Anterior vena cava (tissue), 1 donor: ENCODE data around the gene ST8SIA2.

- PRO-cap, result no peak
Measured at GRCh38 chr15:92393349-92394352, at the start of gene ST8SIA2. Gene ST8SIA2, plus strand, starts transcription at chr15:92393881.

- PRO-cap, result no peak
Measured at GRCh38 chr15:92615119-92615702, 40.4 kb downstream of the FAM174B start.

DNA sequence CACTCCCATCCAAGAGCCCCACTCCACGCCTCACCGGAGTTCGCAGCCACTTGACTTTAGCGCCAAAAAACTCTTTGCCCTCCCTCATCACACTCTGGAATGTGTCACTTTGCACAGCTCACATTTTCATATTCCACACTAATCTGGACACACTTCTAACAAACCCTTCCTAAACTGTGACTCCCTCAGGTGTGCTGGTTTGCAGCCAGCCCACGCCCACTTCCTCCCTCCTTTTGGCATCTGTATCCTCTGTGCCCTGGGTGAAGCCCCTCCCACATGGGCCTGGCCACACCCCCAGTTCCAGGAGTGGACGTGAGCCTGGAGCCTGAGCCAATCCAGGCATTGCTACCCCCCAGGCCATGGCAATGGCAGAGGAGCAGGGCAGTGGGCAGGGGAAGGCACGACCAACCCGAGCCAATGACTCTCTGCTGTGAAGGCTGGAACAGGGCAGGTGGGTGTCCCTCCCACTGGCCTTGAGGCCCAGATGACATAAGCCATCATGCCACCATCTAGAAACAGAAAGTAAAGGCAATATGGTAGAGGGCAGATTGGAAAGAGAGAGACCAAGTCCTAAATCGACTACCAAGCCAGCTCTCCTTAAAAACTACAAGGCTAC is 18.7 kb downstream of the FAM174B start:
- PRO-cap, result no peak

DNA sequence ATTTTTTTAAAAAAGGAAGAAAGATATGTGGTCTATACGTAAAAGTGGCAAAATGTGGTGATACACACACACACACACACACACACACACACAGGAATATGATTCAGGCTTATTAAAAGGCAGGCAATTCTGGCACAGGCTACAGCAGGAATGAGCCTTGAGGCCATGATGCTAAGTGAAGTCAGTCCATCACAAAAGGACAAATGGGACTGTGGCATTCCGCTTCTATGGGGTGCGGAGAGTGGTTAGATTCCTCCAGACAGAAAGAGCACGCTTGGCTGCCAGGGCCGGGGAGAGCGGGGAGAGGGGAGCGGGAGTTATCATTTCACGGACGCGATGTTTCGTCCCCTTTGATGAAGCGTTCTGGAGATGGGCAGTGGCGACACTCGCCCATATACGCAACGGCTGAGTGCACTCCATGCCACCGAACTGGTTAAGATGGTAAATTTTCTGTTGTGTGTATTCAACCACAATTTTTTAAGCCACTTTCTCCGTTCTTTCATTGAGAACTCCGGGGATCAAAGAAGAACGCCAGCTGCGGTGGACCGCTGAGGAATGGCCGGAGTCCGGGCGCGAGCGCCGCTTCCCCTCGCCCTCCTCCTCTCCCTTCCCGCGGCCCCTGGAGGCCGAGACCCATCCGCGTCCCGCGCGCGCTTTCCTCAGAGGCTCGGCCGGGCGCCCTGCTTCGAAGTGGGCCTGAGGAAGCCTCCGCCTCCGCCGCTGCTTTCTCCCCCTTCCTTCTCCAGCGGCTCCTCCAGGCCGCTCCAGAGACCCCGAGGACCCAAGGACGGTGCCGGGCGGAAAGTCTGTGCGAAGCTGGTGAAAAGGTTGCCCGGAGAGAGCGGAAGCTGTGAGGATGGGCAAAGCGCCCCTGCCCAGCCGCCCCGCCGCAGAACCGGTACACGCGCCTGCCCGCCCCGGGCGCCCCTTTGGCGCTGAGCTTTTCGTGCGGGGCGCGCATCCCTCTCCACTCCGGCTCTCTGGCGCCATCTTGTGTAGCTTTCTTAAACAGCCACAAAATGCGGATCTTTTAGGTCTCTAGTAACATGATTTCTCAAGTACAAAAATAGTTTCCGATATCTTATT is 58.8 kb upstream of the FAM174B start:
- PRO-cap, result bidirectional peak, plus-strand start at position 551 of the sequence, minus-strand start at position 557 of the sequence; unidirectional peak, minus-strand start at position 661 of the sequence; unidirectional peak, minus-strand start at position 910 of the sequence; unidirectional peak, minus-strand start at position 982 of the sequence

GRCh38 chr15:92884777-92885699 is 15.1 kb upstream of the CHD2 start:
- PRO-cap, result unidirectional peak, minus-strand start at chr15:92885402; unidirectional peak, minus-strand start at chr15:92885406

- PRO-cap, result no peak
Measured at GRCh38 chr15:92901523-92902532, 1.7 kb downstream of the CHD2 start.

- PRO-cap, result no peak
Measured at GRCh38 chr15:92907722-92908794, 7.9 kb downstream of the CHD2 start.

DNA sequence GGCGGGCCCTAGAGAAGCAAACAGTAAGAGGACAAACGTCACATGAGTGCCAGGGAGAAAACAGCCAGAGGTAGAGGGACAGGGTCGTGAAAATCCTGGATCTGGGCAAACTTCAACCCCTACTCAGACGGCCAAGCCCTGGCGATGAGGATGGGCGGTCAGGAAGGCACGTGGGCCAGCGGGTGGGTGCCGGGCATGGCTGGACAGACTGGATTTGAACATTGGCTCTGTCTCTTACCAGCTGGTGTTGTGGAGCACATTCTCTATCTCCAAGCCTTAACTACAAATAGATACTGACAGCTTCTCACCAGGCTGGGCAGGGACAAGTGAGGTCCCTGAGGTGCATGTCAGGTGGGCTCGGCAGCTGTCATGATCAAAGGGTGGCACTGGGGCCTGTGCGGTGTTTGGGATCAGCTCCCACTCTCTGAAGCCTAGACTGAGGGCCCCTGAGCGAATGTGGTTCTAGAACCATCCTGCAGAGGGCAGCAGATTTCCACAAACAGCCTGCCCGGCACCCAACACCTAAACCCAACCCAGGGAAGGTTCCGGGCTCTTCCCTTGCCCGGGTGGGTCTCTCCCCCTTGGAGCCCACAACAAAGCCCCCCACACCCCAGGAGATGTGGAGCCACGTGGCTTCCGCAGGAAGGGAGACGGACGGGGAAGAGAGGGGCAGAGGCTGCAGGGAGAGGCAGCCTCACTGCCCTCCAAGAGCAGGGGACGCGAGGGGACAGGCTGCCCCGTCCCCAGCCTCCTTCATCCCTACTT is 58.5 kb downstream of the RGMA start:
- PRO-cap, result no peak

DNA sequence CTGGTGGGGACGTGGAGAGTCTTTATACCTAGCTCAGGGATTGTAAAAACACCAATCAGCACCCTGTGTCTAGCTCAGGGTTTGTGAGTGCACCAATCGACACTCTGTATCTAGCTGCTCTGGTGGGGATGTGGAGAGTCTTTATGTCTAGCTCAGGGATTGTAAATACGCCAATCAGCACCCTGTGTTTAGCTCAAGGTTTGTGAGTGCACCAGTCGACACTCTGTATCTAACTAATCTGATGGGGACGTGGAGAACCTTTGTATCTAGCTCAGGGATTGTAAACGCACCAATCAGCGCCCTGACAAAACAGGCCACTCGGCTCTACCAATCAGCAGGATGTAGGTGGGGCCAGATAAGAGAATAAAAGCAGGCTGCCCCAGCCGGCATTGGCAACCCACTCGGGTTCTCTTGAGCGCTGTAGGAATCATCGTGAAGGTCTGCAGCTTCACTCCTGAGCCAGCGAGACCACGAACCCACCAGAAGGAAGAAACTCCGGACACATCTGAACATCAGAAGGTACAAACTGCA is 56.6 kb downstream of the RGMA start:
- PRO-cap, result no peak

GRCh38 chr15:93154634-93154967 is 65.6 kb upstream of the RGMA start:
- PRO-cap, result no peak

GRCh38 chr15:93420313-93420512 is 331.2 kb upstream of the RGMA start:
- PRO-cap, result no peak

DNA sequence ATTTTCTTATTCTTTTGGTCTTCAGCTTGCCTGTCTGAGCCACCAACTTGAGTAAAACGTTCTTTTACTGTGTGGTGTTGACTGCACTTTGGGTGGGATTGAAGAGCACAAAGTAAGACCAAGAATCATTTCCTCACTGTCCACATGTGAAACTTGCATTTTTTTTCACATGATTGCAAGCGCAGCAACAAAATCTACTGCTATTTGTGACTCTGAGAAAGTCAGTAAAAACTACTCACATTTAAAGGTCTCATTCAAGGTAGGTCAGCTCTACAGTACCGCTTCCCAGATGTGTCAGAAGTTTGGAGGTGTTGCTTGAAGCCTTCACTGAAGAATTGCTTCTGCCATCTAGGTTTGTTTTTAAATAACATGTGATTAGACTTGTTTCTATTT is 201.3 kb upstream of the MCTP2 start:
- PRO-cap, result no peak

DNA sequence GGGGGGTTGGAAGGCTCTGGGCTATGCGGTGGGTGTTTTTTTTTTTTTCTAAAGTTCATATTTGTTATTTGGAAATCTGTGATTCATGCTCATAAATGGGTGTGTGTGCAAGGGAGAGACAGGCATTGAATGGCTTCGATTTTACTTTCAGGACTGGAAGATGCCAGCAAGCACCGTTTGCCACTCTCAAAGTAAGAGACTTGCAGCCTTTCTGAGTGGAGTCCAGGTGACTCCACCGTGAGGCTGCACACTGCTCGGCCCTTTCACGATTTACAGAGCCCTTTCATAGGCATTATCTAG is 150.7 kb upstream of the MCTP2 start:
- PRO-cap, result no peak

GRCh38 chr15:94119229-94119883 is 112.0 kb upstream of the MCTP2 start:
- PRO-cap, result no peak

DNA sequence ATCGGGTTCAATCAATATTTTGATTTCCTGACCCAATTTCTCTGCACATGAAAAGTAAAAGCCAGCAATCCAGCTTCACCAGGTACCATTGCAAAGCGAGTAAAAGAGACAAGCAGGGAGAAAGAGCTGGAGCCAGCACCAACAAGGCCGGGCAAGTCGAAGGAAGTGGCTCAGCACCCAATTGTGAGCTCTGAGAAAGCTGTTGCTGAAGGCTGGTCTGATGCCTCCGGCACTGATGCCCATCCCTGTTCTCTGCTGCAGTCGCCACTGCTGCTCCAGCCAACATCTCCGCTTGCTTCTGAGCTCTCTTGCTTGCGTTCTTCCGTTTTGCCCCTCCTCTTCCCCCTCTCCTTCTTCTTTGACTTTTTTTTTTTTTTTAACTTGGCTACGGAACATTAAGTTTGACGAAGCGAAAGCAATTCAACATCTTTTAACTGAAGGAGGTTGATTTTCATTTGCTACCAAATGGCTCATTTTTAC is 442.9 kb downstream of the MCTP2 start:
- PRO-cap, result bidirectional peak, plus-strand start at position 232 of the sequence, minus-strand start at position 257 of the sequence

DNA sequence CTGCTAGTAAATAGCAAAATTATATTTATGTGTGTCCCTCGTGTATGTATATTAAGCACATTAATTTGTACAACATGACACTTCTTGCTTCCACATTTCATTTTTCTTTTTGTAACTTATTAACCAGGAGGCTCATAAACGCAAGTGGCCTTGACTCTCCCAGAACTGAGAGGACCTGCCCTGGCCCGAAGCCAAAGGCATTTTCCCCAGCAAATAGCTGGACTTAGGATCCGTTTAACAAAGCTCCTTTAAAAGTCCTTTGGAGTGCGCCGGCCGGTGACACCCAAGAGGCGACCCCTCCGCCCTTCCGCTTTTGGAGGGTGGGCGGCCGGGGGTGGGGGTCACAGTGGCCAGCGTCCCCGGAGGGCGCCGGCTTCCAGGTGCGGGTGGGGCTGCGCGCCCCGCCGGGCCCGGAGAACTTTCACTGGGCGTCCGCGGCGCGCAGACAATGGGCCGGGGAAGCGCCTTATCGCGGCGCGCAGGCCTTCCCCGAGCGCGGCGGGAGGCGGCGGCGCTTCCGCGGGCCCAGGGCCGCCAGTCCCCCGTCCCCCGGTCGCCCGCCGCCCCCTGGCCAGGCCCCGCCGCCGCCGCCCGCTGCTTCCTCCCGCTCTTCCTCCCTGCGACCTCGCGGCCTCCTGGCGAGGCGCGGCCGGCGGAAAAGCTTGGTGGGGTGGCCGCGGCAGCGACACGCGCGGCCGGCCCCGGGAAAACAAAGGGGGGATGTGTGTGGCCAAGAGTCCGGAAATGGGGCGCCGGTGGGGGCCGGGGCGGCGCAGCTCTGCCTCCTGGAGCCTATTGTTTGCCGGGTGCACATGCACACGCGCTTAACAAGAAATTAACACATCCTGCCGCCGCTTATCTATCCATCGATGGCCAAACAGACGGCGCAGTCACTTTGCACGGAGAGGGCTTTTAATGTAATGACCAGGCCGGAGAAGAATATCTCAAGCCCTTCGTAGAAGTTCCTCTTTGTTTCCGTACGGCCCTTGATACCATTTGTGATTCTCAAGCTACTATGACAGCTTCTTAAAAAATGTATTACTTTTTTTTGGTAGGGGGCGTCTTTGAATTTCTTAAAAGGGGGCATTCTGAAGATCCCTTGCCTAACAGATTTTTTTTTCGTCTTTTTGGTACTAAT is 613.5 kb downstream of the MCTP2 start:
- PRO-cap, result unidirectional peak, minus-strand start at position 627 of the sequence

DNA sequence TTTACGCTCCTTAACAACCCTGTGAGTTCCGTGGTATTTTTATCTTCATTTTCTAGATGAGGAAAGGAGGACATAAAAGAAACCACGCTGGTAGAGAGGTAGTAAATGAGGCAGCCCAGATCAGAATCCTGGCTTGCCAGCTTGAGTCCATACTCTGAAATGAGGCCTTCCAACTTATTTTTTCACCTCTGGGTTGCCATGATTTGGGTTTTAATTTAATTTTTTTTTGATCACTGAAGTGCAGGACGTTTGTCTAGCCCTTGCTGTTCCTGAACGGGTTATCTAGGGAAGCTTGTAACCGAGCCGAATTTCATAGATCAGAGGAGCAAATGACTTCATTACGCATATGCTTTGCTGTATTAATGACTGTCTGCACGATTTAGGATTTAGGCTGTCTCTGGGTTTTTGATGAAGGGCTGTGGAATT is 614.4 kb downstream of the MCTP2 start:
- PRO-cap, result no peak

- PRO-cap, result no peak
Measured at GRCh38 chr15:94965197-94965642, 733.9 kb downstream of the MCTP2 start.

- PRO-cap, result no peak
Measured at GRCh38 chr15:95247366-95247732, 1016.0 kb downstream of the MCTP2 start.

GRCh38 chr15:95267351-95268000 is 1036.1 kb downstream of the MCTP2 start:
- PRO-cap, result no peak